Adrenal gland (tissue), 7 donors: ENCODE results near the genes UGT2B11 and MUC7.

DNA sequence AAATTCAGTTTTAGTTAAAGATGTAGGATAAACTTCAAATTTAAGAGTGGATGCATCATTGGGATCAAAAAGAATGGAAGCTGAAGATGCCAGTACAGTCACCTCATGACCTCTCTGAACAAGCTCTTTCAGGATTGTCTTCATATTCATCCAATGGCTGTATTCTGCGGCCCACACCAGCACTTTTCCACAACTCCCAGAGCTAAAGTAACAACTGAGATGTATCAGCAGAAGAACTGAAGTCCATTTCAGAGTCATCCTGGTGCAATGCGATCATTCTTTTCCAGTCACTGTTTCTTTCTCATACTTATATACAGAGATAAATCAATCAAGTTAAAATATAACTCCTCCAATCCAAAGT is at the start of gene UGT2B11:
UGT2B11 (minus strand) TSS at position 284 of the 361 bp plus-strand sequence.
- PRO-cap, 3 experiments, result no peak in any of the 3 experiments
- RAMPAGE, long total RNA, 4 experiments, result no peak in any of the 4 experiments
- RRBS, result no CpG with 5 or more reads among the region's 2 CpGs

- PRO-cap, 3 experiments, result no peak in any of the 3 experiments
- RAMPAGE, long total RNA, 4 experiments, result no peak in any of the 4 experiments
- RRBS, result no CpG with 5 or more reads among the region's 18 CpGs
Measured at GRCh38 chr4:69664233-69664862, 11.3 kb upstream of the UGT2A1 start.

DNA sequence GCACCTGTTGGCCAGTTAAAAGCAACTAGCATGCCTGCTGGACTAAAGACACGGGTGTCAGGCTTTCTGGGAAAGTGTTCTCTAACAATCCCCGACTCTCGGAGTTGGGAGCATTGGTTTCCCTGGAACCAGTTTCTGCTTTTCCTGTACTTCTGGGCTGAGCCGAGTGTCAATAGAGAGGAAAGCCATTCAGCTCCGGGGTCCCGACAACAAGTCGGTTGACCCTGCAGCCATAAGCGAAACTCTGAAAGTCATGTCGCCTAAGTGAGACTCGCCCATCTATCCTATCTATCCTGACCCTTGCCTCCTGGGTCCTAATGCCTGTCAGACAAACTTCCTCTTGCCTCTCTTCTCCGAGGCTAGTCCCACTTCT is 34.5 kb downstream of the SULT1E1 start:
- PRO-cap, 3 experiments, result peak in 2 of 3 experiments; most common minus-strand start position 253 of the sequence (in 2)
- RAMPAGE, long total RNA, 4 experiments, result no peak in any of the 4 experiments
- RRBS, result no CpG with 5 or more reads among the region's 11 CpGs

GRCh38 chr4:70471892-70472353 is at the start of gene MUC7:
Gene MUC7 (plus strand): TSS chr4:70472197.
- PRO-cap, 3 experiments, result no peak in any of the 3 experiments
- RAMPAGE, long total RNA, 4 experiments, result no peak in any of the 4 experiments
- RRBS, result no CpG with 5 or more reads among the region's 4 CpGs

DNA sequence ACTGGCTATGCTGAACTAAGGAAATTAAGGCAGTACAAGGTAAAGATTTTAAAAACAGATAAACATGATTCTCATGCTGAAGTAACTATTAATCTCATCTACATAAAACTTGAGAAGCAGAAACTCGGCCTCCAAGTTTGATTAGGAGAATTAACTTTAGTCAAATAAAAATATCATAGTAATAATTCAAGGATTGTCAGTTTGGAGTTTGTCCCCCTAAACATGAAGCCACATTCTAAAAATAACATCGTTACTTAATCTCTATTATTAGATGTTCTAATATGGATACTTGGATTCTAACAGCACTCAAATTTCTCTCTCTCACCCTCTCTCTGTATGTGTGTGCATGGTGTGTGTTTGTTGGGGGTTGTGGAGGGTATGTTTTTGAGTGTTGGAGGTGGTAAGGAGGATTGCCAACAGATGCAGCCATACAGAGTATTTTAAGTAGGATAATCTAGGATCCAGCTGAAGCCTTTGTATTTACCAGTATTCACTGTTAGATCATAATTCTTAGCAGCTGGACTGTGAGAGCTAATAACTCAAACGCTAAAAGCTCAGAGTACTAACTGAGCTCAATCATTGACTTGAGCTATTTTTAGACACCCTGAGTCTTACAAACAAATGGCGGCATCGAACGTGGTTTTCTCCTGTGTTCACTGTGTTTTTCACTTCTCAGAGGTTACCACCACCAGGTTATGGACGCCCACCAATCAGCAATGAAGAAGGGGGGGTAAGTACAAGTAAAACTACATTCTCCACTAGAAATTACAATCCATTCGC is 8.8 kb downstream of the ENAM start:
- PRO-cap, 3 experiments, result no peak in any of the 3 experiments
- RAMPAGE, long total RNA, 4 experiments, result no peak in any of the 4 experiments
- RRBS, result no CpG with 5 or more reads among the region's 8 CpGs

DNA sequence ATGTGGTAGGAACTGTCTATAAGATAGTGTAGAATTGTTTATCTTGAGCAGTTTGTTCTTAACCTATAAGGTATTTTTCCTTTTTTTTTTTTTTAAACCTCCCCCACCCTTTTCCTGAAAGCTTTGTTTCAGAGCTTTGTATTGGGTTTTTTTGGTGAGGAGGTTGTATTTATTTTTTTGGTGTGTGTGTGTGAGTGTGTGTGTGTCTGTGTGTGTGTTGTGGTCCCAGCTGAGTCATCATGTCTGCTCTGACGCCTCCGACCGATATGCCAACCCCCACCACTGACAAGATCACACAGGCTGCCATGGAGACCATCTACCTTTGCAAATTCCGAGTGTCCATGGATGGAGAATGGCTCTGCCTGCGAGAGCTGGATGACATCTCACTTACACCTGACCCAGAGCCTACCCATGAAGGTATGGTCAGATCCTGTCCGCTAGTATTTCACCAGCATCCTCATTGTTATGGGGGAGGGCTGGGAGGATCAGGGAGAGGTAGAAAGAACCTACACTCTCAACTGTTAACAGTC is 636 bp downstream of the RUFY3 start:
- PRO-cap, 3 experiments, result peak in 1 of 3 experiments; most common plus-strand start position 267 of the sequence (in 1); most common minus-strand start position 241 of the sequence (in 1)
- RAMPAGE, long total RNA, 4 experiments, result start-site peak on the plus strand in 1 of 4 experiments, centred at position 332 of the sequence, 19 reads per replicate
- RRBS, result no CpG with 5 or more reads among the region's 6 CpGs

DNA sequence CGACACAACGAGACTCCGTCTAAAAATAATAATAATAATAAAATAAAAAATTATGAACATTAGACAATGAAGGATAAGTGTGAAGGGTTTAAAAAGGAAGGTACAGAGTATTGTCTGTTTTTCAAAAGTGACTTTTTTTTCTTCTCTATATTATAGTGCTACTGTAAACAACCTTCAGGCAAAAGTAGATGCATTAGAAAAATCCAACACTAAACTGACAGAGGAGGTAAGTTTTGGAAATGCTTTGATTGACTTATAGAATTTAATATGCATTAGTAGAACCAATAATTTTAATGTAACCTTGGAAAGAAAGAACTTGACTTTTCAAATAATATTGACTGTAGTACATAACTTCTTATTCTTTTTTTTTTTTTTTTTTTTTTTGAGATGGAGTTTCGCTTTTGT is 56.5 kb downstream of the RUFY3 start:
- PRO-cap, 3 experiments, result no peak in any of the 3 experiments
- RAMPAGE, long total RNA, 4 experiments, result no peak in any of the 4 experiments
- RRBS, result no CpG with 5 or more reads among the region's 4 CpGs

GRCh38 chr4:70832229-70832717 is 7.4 kb downstream of the GRSF1 start:
- PRO-cap, 3 experiments, result no peak in any of the 3 experiments
- RAMPAGE, long total RNA, 4 experiments, result start-site peak on the minus strand in 1 of 4 experiments, at chr4:70832307-70832446 at its widest, 23 reads per replicate
- RRBS, result no CpG with 5 or more reads among the region's 6 CpGs

DNA sequence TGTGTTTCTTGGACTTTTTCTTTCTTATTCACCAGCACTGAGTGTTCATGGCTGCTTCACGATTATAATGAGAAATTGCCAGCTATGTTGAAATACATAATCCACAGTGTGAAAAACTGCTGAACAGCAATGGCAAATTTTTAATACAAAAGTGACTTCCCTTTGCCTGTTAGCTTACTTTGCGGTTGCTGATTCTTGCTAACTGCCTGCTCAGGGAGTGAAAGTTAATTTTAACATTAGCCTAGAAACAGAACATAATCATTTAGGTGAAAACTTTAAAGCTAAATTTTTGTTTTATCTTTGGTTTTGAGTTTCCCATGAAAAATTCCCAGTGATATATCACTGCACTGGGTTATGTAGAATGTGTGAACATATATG is 1.9 kb upstream of the SLC4A4 start:
- PRO-cap, 3 experiments, result no peak in any of the 3 experiments
- RAMPAGE, long total RNA, 4 experiments, result no peak in any of the 4 experiments
- RRBS, result no CpG with 5 or more reads among the region's 2 CpGs

- PRO-cap, 3 experiments, result no peak in any of the 3 experiments
- RAMPAGE, long total RNA, 4 experiments, result no peak in any of the 4 experiments
- RRBS, result no CpG with 5 or more reads among the region's 17 CpGs
Measured at GRCh38 chr4:71187802-71188532, 908 bp downstream of the SLC4A4 start.

DNA sequence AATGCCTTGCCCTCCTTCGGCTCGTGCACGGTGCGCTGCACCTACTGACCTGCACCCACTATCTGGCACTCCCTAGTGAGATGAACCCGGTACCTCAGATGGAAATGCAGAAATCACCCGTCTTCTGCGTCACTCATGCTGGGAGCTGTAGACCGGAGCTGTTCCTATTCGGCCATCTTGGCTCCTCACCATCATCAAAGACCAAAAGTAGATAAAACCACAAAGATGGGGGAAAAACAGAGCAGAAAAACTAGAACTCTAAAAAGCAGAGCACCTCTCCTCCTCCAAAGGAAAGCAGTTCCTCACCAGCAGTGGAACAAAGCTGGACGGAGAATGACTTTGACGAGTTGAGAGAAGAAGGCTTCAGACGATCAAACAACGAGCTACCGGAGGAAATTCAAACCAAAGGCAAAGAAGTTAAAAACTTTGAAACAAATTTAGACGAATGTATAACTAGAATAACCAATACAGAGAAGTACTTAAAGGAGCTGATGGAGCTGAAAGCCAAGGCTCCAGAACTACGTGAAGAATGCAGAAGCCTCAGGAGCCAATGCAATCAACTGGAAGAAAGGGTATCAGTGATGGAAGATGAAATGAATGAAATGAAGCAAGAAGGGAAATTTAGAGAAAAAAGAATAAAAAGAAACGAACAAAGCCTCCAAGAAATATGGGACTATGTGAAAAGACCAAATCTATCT is 232.7 kb downstream of the SLC4A4 start:
- PRO-cap, 3 experiments, result no peak in any of the 3 experiments
- RAMPAGE, long total RNA, 4 experiments, result no peak in any of the 4 experiments
- RRBS, result no CpG with 5 or more reads among the region's 17 CpGs

DNA sequence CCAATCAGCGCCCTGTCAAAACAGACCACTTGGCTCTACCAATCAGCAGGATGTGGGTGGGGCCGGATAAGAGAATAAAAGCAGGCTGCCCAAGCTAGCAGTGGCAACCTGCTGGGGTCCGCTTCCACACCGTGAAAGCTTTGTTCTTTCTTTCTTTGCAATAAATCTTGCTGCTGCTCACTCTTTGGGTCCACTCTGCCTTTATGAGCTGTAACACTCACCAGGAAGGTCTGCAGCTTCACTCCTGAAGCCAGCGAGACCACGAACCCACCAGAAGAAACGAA is 197.5 kb upstream of the ADAMTS3 start:
- PRO-cap, 3 experiments, result no peak in any of the 3 experiments
- RAMPAGE, long total RNA, 4 experiments, result no peak in any of the 4 experiments
- RRBS, result no CpG with 5 or more reads among the region's 7 CpGs

- PRO-cap, 3 experiments, result no peak in any of the 3 experiments
- RAMPAGE, long total RNA, 4 experiments, result no peak in any of the 4 experiments
- RRBS, result no CpG with 5 or more reads among the region's 2 CpGs
Measured at GRCh38 chr4:72953533-72954070, 115.9 kb downstream of the COX18 start.

GRCh38 chr4:73070023-73070450 is 521 bp upstream of the COX18 start:
- PRO-cap, 3 experiments, result peak in 1 of 3 experiments; most common plus-strand start chr4:73070194 (in 1); most common minus-strand start chr4:73070131 (in 1)
- RAMPAGE, long total RNA, 4 experiments, result no peak in any of the 4 experiments
- RRBS, result no CpG with 5 or more reads among the region's 11 CpGs

- PRO-cap, 3 experiments, result no peak in any of the 3 experiments
- RAMPAGE, long total RNA, 4 experiments, result no peak in any of the 4 experiments
- RRBS, result no CpG with 5 or more reads among the region's 7 CpGs
Measured at GRCh38 chr4:73139593-73140415, 70.3 kb upstream of the COX18 start.

DNA sequence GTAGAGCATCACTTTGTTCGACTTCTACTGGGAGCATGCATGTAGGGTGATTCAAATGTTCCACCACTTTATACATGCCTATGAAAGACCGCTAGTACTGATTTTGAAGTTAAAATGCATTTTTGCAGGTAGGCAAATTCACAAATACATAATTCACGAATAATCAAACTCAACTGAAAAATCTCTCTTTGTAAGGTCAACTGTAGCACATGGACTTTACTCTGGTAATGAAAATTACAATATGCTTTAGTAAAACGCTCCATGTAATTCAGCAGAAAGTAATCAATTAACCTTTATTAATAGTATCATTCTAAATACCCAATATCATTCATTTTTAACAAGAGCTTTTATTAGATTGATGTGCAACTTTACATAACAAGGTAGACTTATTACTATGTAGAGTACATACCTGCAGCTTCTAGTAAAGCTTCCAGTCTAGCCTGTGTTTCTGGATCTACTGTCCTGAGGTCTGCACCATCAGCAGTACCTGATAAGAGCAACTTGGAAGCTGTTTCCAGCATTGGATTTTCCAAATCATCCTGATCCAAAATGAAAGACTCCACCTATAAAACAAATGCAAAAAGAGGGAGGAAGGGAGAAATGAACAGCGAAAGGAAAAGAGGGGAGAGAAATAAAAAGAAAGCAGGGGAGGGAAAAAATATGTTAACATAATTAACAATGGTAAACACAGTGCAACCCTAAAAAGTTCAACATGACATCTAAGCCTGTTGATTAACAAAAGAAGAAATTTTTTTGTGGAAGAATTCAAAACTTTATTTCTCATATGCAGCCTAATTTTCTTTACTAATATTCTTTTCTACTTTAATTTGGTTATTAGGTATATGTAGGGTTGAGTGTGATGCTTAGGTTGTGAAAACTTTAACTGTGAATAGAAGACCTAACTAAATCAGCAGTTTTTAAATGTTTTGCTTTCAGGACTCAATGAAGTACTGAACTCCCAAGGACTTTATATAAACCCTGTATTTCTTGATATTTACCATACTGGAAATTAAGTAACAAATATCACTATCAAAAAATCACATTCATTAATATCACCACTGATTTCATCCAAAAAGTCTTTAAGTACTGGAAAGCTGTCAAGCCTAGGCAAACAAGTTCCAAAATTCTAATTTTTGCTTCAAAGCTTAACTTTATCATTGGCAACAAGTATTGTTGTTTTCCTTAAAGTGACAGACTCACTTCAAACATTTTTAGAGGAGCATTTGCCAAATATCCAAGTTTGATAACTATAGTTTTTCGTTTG is 81.2 kb downstream of the ANKRD17 start:
- PRO-cap, 3 experiments, result no peak in any of the 3 experiments
- RAMPAGE, long total RNA, 4 experiments, result no peak in any of the 4 experiments
- RRBS, result no CpG with 5 or more reads among the region's 6 CpGs

- PRO-cap, 3 experiments, result no peak in any of the 3 experiments
- RAMPAGE, long total RNA, 4 experiments, result no peak in any of the 4 experiments
- RRBS, result no CpG with 5 or more reads among the region's 8 CpGs
Measured at GRCh38 chr4:73250749-73251418, 7.7 kb downstream of the ANKRD17 start.

DNA sequence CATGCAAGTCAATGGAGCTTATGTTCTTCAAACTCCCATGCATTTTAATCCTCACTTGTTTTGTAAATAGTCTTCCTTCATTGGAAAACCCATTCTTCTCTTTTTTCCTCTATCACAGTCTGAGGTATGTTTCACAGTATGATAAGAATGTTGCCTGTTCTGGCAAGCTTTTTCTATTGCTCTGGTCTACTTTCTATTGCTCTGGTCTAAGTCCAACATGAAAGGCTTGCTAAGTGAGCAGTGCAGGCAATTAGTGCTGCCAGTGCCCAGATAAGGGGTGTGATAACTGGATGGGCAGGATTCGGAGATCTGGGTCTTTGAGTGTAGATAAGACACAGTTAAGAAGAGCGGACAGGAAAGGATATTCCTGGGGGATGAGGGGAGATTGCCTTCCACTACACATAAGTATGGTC is 17.1 kb downstream of the AFP start:
- PRO-cap, 3 experiments, result no peak in any of the 3 experiments
- RAMPAGE, long total RNA, 4 experiments, result no peak in any of the 4 experiments
- RRBS, result no CpG with 5 or more reads among the region's 2 CpGs

- PRO-cap, 3 experiments, result no peak in any of the 3 experiments
- RAMPAGE, long total RNA, 4 experiments, result no peak in any of the 4 experiments
Measured at GRCh38 chr4:73507483-73508016, 26.0 kb downstream of the AFM start.

- PRO-cap, 3 experiments, result no peak in any of the 3 experiments
- RAMPAGE, long total RNA, 4 experiments, result no peak in any of the 4 experiments
- RRBS, result no CpG with 5 or more reads among the region's 4 CpGs
Measured at GRCh38 chr4:73589268-73589871, 30.9 kb downstream of the RASSF6 start.